Colon Carcinoma Metastatic in the Lung (tissue), 2 donors: ENCODE results near the genes DNAAF8 and SEPTIN12.

- PRO-cap, 2 experiments: no peak in any of the 2 experiments
Measured at GRCh38 chr16:3854207-3854667, 26.3 kb downstream of the CREBBP start.

DNA sequence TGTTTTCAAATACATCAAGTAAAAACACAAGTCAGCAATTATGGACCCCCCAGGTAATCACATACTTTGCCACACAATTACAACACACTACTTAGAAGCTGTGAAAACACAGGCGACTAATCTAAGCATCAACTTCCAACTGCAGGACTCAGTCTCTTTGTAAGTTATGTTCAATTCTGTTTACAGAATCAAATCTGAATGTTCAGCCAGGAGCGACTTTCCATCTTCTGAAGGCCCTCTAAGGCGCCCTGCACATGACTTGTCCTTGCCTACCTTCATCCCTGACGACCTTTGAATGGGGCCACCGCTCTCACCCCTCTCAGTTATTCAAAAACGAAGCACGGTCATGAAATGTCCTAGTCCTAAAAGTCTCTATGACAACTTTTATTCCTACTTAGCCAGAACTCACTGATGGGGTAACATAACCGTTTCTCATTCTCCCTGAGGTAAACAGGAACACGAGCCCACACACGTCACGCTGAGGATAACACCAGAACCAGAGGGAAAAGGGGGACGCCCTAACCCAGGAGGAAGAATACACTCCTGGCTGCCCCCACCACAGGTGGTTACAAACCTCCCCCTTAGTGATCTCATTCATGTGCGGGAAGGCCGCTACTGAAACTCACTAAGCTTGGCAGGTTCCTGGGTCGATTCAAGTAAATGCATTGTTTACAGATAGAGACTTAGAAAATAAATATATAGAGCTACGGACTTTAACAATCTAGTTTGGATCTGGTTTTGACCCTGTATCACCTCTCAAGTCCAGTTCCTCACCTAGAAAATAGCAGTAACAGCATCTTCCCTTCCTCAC is 5.3 kb downstream of the CREBBP start:
- PRO-cap, 2 experiments: no peak in any of the 2 experiments

- PRO-cap, 2 experiments: no peak in any of the 2 experiments
Measured at GRCh38 chr16:3881108-3881582, 632 bp upstream of the CREBBP start.

- PRO-cap, 2 experiments: no peak in any of the 2 experiments
Measured at GRCh38 chr16:4232785-4233895, 8.7 kb downstream of the SRL start.

GRCh38 chr16:4260046-4260779 is 12.6 kb downstream of the TFAP4 start:
- PRO-cap, 2 experiments: no peak in any of the 2 experiments

DNA sequence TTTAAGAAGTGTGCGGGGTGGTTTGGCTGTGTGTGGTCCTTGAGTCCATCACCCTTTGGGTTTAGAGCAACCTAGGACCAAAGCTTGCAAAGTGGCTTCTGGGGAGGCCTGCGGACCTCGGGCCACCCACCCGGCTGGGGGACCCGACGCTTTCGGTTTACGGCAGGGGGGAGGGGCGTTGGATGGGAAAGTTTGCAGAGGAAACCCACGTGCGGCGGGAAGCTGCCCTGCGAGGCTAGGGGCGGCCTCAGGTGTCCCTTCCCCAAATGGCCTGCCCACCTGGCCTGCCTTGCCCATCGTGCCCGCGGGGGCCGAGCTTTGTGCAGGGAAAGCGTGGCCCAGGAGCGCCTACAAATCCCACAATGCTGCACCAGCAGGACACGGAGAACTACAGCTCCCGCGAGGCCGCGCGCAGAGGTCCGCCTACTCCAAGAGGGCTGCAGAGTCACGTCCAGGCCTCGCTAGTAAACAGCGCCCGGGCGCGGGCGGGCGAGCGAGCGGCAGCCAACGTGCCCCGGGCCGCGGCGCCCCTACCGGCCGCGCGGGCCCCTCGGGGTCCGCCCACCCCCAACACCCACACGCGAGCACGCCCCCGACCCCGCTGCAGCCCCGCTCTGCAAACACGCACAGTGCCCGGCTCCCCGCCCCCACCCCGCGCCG is 1.2 kb downstream of the TFAP4 start:
- PRO-cap, 2 experiments: peak in 2 of 2 experiments; most common plus-strand start position 454 of the sequence (in 1); most common minus-strand start position 304 of the sequence (in 2)

- PRO-cap, 2 experiments: peak in 2 of 2 experiments; most common plus-strand start chr16:4274126 (in 1); most common minus-strand start chr16:4274059 (in 1)
Measured at GRCh38 chr16:4273884-4274645, 1.2 kb upstream of the TFAP4 start.

GRCh38 chr16:4395028-4395401 is 21.4 kb downstream of the CORO7 start:
- PRO-cap, 2 experiments: no peak in any of the 2 experiments

GRCh38 chr16:4411605-4412305 is 4.6 kb downstream of the CORO7 start:
- PRO-cap, 2 experiments: no peak in any of the 2 experiments

- PRO-cap, 2 experiments: peak in 2 of 2 experiments; most common plus-strand start chr16:4537939 (in 2)
Measured at GRCh38 chr16:4537131-4538164, 1.1 kb downstream of the CDIP1 start.

DNA sequence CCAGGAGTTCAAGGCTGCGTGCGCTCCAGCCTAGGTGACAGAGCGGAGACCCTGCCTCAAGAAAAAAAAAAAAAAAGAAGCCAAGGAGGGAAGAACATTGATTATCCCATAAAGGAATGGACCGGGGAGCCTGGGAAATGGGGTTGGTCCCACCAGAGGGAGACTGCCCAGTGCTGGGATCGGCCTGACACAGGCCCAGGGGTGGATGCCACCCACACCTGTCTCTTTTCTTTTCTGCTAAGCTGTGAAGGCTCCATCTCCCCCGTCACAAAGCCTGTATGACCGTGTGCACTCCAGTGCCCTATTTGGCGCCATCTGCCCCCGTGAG is 15.7 kb downstream of the UBALD1 start:
- PRO-cap, 2 experiments: peak in 1 of 2 experiments; most common minus-strand start position 267 of the sequence (in 1)

GRCh38 chr16:4624232-4624703 is 358 bp upstream of the MGRN1 start:
- PRO-cap, 2 experiments: peak in 1 of 2 experiments; most common plus-strand start chr16:4624427 (in 1); most common minus-strand start chr16:4624364 (in 1)

- PRO-cap, 2 experiments: no peak in any of the 2 experiments
Measured at GRCh38 chr16:4639718-4640412, 15.2 kb downstream of the MGRN1 start.

GRCh38 chr16:4733992-4735144 is at the start of gene DNAAF8:
DNAAF8 (plus strand) TSS chr16:4734537.
- PRO-cap, 2 experiments: peak in 2 of 2 experiments; most common plus-strand start chr16:4734511 (in 1); most common minus-strand start chr16:4734201 (in 1)

- PRO-cap, 2 experiments: no peak in any of the 2 experiments
Measured at GRCh38 chr16:4743155-4743901, 9.0 kb downstream of the DNAAF8 start.

DNA sequence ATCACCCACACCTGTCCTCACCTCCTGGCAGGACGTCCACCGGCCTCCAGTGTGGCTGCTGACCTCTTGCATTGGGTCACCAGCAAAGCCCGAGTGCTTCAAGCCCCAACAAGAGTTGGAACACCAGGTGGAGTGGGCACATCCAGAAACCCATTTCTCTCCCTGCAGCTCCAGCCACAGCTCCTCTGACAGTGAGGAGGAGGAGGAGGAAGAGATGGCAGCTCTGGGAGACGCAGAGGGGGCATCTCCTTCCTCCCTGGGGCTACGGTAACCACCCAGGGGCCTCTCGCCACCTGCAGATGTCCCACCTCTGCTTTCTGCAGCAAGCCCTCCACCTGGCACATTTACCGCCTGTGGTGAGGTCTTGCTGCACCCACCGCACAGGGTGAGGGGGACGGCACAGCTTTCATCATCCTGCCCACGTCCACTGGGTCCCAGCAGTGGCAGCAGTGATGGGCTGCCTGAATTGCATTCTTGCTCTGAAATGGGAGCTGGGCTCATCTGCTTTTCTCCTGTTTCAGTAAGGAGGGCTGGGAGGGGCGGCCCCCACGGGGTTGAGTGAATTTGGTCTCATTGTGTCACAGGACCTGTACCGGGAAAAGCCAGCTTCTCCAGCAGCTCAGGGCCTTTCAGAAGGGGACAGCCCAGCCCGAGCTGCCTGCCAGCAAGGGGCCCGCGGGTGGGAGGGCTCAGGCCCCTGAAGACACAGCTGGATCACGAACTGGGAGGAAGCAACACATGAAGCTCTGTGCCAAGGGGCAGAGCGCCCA is 12.6 kb downstream of the DNAAF8 start:
- PRO-cap, 2 experiments: no peak in any of the 2 experiments

GRCh38 chr16:4788016-4788687 is at the start of gene SEPTIN12:
SEPTIN12 (minus strand) TSS chr16:4788345.
- PRO-cap, 2 experiments: no peak in any of the 2 experiments

DNA sequence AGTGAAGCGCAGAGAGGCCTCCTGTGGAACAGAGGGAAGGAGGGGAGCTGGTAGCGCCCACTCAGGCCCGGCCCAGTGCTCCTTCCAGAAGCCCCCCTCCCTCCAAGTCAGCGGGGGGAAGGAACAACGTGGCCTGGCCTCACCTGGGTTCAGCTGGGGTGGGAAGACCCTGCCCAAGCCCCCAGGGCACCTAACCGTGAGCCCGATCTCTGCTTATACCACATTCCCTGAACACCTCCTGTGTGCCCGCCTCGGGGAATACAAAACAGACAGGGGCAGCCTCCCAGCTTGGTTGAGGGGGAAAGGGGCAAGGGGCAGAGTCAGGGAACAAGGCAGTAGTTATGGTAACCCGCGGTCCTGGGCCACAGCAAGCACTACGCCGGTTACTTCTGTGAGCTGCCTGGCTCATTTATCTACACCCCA is 857 bp downstream of the ROGDI start:
- PRO-cap, 2 experiments: no peak in any of the 2 experiments

DNA sequence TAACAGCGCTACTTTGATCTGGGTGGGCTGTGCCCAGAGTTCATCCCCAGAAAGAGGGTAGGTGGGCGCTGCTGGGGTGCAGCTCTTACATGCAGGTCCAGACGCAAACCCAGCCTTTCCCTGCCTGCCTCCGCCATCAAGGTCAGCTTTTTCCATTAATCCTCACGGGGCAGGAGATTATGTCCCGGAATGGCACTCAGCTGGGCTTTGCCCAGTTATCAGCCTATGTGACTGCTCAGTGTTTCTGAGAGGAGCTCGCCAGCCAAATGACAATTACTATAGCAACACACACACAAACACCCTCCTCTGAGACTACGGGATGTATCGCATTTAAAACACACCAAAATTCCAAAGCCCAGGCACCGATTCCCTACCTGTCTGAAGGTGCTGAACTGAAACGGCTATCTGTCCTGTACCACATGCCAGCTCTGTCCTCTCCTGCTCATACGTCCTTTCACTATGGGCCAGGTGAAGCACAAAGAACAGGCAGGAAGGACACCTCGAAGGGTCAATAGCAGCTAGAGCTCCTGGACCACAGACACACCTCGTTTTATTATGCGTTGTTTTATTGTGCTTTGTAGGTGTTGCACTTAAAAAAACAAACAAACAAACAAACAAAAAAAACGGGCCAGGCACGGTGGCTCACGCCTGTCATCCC is 20.0 kb downstream of the GLYR1 start:
- PRO-cap, 2 experiments: no peak in any of the 2 experiments

DNA sequence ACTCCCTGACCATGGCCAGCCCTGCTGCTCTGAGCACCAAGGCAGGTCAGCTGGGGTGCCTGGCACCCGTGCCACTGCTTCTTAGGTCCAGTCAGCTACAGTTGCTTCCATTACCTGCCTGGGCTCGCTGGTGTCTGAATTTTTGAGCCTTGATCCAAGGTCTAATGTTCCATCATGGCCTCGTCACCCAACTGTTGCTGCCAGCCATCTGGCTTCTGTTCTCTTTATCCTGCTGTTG is 16.7 kb downstream of the GLYR1 start:
- PRO-cap, 2 experiments: no peak in any of the 2 experiments